AG04449 (cell line): ENCODE measurements around the genes CST5, DEFB115, DEFB118, DEFB119 and HM13.

- RRBS: no CpG with 5 or more reads among the region's 6 CpGs
Observed at GRCh38 chr20:23874736-23875384, 4.7 kb downstream of the CST5 start.

DNA sequence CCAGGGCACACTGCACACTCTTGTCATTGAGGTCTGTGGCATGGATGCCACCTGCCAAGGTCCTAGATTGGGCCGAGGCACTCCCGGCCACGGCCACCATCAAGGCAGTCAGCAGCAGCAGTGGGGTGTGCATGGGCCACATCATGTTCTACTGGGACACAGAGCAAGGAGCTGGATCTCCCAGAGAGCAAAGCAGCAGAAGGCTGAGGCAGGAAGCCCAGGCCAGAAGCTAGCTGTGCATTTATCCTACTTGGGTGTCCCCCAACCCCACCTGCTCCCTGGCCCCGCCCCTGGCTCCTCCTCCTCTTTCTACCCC lies at the start of gene CST5:
TSS of gene CST5 (minus strand) at position 217 of the 316 bp plus-strand sequence.
- RRBS: no CpG with 5 or more reads among the region's 4 CpGs

DNA sequence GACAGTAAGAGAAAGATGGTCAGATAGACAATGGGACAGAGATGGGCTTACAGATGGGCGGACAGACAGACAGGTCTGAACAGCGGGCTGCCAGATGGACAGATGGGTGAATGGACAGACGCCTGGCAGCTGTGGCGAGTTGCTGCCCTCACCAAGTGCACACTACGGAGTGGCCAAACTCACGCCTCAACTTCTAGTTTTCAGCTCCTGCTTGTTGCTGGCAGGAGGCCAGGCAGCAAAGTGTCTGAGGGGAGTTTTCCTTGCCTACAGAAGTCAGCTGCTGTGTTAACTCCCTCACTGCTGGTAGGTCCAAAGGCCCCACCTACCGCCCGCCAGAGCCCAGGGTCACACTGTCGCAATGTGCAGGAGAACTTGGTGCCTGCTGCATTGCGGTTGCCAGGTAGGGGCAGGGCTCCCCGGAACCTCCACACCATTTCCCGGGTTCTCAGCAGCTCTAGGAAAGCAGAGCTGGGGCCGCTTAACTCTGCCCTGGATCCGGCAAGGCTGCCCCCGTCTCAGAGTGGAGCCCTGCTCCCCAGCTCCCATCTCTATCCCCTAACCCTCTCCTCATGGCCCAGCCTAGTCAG lies 7.5 kb downstream of the GGTLC1 start:
- RRBS: no CpG with 5 or more reads among the region's 15 CpGs

GRCh38 chr20:24502082-24502666 lies 32.7 kb downstream of the SYNDIG1 start:
- RRBS: no CpG with 5 or more reads among the region's 8 CpGs

- RRBS: no CpG with 5 or more reads among the region's 11 CpGs
Observed at GRCh38 chr20:24842678-24843320, 106.3 kb upstream of the CST7 start.

GRCh38 chr20:24987798-24988436 lies 4.6 kb downstream of the APMAP start:
- RRBS: no CpG with 5 or more reads among the region's 2 CpGs

GRCh38 chr20:25010353-25010850 lies 17.9 kb upstream of the APMAP start:
- RRBS: no CpG with 5 or more reads among the region's 4 CpGs

DNA sequence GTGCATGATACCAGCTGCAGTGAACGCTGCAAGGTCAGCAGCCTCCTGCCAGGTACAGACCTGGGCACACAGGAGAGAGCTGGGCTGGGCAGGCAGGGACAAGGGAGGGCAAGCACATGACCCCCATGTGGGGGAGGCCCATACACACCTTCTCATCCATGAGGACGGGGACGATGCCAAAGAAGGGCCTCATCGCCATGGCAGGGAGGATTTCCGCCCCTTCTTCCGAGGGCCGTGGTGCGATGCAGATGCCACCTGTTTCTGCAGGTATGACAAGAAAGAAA lies 21.2 kb upstream of the APMAP start:
- RRBS: no CpG with 5 or more reads among the region's 8 CpGs

DNA sequence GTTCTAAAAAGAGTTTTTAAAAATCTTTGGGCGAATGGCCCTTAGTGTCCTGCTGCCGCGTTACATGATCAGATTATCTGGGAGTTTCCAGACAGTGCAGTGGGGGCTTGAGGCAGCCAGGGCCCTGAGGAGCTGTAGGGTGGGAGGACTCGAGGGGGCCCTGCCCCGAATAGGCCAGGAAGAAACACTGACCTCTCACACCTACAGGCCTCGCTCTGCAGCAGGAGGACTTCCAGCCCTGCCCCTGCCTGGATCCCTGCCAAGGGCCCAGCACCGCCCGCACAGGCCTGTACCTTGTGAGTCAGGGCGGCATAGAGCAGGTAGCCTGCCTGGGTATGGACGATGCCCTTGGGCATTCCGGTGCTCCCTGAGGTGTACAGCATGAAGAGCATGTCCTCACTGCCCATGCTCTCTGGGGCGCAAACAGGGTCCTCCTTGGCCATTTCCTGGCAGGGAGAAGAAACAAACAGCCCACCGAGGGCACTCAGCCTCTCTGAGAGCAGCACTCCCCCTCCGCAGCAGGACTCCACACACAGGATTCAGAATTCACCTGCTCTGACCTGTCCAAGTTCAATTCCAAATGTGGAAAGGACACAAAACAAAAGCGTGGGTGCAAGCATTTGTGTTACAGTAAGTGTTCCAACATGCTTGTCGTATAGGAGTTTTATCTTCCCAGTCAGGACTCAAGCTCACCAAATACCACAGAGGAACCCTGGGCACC lies 30.3 kb upstream of the APMAP start:
- RRBS: no CpG with 5 or more reads among the region's 16 CpGs

GRCh38 chr20:25292196-25292965 lies 44.5 kb downstream of the PYGB start:
- RRBS: 98% methylated on average over 6 of the region's 35 CpGs

GRCh38 chr20:25301512-25302791 lies 54.1 kb downstream of the PYGB start:
- RRBS: no CpG with 5 or more reads among the region's 23 CpGs

- RRBS: no CpG with 5 or more reads among the region's 4 CpGs
Observed at GRCh38 chr20:25354113-25354493, 36.5 kb downstream of the ABHD12 start.

DNA sequence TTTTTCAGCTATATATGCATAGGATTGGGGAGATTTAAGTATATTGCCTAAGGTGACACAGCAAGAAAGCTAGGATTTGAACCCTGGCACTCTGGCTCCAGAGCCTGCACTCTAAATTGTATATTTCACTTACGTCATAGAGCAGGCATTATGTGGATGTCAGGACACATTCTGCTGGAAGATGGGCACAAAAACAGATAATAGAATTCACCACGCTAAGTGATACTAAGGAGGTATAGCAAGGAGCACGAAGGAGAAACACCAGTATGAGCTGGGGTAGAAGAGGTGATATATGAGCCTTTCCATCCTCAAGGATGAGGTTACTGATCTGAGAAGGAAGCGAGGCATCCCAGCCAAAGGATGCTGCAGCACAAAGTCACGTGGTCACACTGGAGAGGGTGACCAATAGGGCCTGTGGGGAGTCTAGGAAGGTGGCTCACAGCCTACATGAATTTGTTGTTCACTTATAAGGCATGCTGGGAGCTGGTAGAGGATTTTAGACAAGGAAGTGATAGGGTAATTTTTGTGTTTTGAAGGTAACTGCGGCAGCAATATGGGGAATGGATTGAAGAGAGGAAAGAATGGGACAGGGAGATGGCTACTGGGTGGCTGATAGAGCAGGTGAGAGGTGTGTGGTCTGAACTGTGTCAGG lies 1.4 kb downstream of the GINS1 start:
- RRBS: no CpG with 5 or more reads among the region's 6 CpGs

- RRBS: 2% methylated on average over 51 of the region's 74 CpGs
Observed at GRCh38 chr20:25584719-25585384, 479 bp downstream of the NINL start.

DNA sequence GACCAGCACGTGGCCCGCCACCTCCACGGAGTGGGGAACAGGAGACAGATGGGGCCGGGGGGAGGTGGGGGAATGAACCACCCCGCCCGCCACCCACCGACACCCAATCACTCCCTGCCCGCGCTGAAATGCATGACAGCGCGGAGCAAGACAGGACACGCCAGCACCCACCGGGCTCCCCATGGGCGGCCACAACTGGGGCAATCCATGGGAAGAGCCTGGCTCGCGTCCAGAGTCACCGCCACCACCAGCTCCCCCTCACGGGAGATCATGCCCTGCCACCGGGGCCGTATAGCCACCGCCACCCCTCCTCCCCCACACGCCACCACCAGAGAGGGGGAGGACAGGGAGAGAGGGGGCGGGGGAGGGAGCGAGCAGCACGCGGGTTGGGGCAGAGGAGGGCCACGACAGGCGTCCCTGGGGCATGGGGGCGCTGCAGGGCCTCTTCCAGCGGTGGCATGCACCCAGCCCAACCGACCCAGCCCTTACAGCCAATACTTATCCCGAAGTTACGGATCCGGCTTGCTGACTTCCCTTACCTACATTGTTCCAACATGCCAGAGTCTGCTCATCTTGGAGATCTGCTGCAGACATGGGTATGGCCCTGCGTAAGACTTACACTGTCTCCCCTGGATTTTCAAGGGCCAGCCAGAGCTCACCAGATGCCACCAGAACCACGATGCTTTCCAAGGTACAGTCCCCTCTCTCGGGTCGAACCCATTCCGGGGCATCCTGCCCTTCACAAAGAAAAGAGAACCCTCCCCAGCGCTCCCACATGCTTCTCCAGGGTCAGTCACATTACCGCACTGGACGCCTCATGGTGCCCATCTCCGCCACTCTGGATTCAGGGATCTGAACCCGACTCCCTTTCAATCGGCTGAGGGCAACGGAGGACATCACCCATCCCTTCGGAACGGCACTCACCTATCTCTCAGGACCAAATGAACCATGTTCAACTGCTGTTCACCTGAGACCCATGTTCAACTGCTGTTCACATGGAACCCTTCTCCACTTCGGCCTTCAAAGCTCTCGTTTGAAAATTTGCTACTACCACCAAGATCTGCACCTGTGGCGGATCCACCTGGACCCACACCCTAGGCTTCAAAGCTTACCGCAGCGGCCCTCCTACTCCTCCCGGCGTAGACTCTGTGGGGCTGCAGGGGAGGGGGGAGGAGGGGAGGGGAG lies 744.0 kb upstream of the DEFB115 start:
- RRBS: no CpG with 5 or more reads among the region's 55 CpGs

DNA sequence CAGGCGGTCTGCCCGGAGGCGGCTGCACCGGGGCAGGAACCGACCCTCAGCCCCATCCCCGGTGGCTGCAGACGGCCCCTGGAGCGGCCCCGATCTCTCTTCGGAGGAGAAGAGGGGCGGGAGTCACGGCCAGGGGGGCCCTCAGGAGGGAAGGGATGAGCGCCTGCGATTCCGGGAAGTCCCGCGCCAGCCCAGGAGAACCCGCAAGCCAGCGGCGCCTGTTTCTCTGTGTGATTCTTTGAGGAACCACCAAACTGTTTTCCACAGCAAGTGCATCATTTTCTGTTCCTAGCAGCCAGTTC lies 671.2 kb upstream of the DEFB115 start:
- RRBS: no CpG with 5 or more reads among the region's 20 CpGs

DNA sequence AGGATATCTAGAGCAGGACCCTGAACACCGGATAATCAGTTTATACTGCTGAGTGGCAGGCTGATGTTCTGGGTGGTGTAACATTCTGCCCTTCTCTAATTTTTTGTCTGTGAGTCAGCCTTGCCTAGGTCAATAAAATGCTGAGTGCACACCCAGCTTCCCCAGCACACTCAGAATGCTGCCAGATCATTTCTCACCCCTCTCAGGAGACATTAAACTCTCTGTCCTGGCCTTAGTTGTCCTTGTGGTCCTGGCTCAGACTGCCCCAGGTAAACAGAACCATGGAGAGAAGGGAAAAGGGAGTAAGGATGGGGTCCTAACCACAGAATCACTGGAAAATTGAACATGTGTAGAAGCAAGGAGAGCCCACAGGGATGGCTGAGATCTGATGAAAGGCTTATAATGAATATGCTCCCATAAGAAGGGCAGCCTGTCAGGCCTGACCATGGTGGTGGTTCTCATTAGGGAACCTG lies at the start of gene DEFB115:
TSS of gene DEFB115 (plus strand) at position 176 of the 473 bp plus-strand sequence.
- RRBS: no CpG with 5 or more reads among the region's 1 CpG

DNA sequence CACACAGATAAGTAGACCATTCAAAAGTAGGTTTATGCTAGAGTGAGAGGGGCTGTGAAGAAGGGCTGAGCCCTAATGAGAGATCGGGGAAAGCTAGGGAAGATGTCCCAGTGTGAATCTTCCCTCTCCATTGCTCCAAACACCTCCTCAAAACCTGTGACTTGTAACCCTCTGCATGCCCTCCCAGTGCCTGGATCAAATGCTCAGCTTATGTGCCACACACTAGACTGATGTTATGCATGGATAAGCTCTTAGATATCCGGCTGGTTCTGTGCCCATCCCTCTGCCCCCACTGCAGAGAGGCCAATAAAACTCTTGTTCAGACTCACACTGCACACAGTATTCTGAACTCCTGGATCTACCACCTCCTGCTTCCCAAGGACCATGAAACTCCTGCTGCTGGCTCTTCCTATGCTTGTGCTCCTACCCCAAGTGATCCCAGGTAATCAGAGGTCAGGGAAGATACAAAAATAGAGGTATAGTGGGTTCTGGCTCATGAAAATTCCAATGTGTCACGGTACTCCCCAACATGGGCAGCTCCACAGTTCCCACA lies at the start of gene DEFB118:
TSS of gene DEFB118 (plus strand) at position 335 of the 553 bp plus-strand sequence.
- RRBS: no CpG with 5 or more reads among the region's 3 CpGs

DNA sequence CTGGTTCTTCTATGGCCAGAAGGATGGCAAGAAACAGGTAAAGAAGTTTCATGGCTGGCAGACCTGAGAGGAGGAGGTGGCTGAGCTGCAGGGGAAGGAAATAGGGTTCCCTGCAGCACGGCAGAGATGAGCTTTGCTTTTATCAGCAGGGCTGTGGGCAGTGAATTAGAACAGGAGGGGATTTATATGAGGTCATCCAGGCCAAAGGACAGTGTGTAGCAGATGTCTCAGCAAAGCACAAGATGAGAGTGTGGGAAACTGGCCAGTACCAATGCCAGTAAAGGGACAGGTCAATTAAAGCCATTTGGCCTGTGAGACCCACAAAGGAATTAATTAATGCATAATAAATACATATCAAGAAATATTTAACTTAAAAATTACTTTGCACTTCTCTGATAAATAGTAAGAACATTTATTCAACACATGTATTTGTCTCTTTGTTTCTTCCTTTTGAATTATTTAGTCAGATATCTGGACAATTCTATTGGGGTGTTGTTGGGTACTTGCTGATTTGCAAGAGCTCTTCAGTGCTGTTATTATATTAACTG lies at the start of gene DEFB119:
TSS of gene DEFB119 (minus strand) at position 159 of the 548 bp plus-strand sequence.
- RRBS: no CpG with 5 or more reads among the region's 1 CpG

DNA sequence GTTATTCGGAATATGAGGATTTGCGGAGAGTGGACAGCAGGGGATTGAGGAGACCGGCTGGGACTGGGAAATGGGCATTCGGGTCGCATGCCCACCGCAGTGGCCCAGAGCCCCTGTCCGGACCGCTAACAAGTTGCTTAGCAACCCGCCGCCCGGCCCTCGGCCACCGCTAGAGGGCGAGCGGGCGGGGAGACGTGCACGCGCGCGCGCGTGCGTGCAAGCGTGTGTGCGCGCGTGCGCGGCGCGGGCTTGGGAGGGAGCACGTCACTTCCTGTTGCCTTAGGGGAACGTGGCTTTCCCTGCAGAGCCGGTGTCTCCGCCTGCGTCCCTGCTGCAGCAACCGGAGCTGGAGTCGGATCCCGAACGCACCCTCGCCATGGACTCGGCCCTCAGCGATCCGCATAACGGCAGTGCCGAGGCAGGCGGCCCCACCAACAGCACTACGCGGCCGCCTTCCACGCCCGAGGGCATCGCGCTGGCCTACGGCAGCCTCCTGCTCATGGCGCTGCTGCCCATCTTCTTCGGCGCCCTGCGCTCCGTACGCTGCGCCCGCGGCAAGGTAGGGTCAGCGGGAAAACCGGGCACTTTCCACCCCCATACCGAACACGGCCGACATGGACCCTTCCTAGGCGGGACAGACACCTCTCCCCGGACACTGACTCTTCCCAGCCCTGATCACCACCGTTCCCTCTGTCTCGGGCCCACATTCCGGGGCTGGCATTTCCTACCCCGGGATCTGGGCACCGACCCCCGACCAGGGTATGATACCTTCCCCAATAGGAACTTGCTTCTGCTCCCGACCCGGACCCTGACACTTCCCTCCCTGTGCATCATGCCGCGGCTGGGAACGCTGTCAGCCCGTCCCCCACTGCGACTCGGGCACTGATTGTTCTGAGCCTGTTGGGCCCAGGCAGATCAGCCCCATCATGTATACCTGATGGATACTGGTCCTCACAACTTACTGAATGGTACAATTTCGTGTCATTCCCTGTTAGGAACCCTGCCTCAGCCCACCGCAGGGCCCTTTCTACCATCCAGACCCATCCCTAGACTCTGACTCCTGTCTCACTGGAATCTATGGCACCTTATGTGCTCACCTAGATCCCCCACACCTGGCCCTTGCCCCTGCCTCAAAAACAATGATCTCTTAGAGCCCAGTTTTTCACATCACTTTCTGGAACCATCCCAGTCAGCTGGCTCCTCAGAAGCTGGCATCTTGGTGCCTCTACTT lies at the start of gene HM13:
TSS of gene HM13 (plus strand) at position 267 of the 1,231 bp plus-strand sequence.
- RRBS: 4% methylated on average over 22 of the region's 88 CpGs